HepG2 (cell line): Measurements from ENCODE around the genes HOXA4 and EVX1.

GRCh38 chr7:27114491-27114821 lies 12.0 kb upstream of the HOXA2 start:
- RRBS, 2 experiments = no CpG with 5 or more reads among the region's 6 CpGs
CAGE:
- cytosol, long polyA minus RNA = no peak
- cytosol, long polyA plus RNA = no peak
- long polyA plus RNA = no peak
- nucleus, long polyA minus RNA = no peak
- nucleus, long polyA plus RNA = no peak

GRCh38 chr7:27118627-27119179 lies 11.9 kb downstream of the HOXA4 start:
- RRBS, 2 experiments = no CpG with 5 or more reads among the region's 4 CpGs
CAGE:
- cytosol, long polyA minus RNA = no peak
- cytosol, long polyA plus RNA = no peak
- long polyA plus RNA = no peak
- nucleus, long polyA minus RNA = no peak
- nucleus, long polyA plus RNA = no peak

- RRBS, 2 experiments = no CpG with 5 or more reads among the region's 70 CpGs
CAGE:
- cytosol, long polyA minus RNA = no peak
- cytosol, long polyA plus RNA = start-site peak on the minus strand at chr7:27130757-27130819, 22 and 25 reads in 2 replicates
- long polyA plus RNA = start-site peak on the minus strand at chr7:27130748-27130819, 27 and 21 reads in 2 replicates
- nucleus, long polyA minus RNA = no peak
- nucleus, long polyA plus RNA = no peak
Measured at GRCh38 chr7:27130545-27131544, at the start of gene HOXA4. TSS of gene HOXA4 (minus strand) at chr7:27130757.

GRCh38 chr7:27178982-27179520 lies 4.9 kb upstream of the HOXA10 start:
- RRBS, 2 experiments = no CpG with 5 or more reads among the region's 16 CpGs
CAGE:
- cytosol, long polyA minus RNA = no peak
- cytosol, long polyA plus RNA = no peak
- long polyA plus RNA = no peak
- nucleus, long polyA minus RNA = no peak
- nucleus, long polyA plus RNA = no peak

DNA sequence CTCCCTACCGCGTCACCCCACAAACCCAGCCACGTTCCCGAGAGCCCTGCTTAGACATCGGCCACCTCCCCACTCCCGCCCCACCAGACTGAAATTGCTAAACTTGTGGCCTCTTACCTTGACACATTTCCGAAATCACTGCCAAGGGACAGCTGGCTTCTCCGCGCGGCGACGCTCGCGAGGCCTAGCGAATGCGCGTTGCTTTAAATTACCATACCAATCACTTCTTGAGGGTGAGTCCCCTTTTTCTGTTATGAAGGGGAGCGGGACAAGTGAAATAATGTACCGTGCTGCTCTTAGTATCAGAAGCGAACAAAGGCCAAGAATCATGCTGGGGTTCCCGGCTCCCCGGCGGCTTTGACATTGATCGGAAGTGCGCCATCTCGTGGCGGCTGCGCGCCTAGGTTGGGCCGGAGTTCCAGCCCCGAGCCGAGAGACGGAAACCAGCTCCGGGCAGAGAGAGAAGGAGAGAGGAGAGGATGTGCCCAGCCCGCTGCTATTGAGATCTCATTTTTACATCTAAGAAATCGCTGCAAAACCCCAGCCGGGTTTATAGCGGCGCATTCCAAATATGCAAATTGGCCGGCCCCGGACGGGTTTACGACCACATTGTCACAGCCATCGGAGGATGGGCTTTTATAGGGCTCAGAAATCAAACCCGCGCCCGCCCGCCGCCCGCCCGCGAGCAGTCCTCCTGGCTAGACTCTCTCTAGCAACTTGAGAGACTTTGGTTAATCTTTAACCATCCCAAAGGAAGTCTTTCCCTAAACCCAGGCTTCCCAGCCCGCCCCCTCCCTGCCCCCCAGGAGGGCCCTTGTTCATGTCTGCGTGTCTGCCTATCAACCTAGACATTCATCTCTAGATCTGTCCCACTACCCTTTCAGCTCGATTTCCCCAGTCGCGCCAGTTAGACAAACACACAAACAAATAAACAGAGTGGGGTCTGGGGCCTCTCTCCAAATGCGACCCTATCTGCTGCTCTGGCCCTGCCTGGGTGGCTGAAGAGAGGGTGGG lies 5.2 kb downstream of the HOXA11 start:
- RRBS, 2 experiments = under 1 to 2% methylated on average over 14 to 15 of the region's 58 CpGs
CAGE:
- cytosol, long polyA minus RNA = no peak
- cytosol, long polyA plus RNA = no peak
- long polyA plus RNA = no peak
- nucleus, long polyA minus RNA = no peak
- nucleus, long polyA plus RNA = no peak

DNA sequence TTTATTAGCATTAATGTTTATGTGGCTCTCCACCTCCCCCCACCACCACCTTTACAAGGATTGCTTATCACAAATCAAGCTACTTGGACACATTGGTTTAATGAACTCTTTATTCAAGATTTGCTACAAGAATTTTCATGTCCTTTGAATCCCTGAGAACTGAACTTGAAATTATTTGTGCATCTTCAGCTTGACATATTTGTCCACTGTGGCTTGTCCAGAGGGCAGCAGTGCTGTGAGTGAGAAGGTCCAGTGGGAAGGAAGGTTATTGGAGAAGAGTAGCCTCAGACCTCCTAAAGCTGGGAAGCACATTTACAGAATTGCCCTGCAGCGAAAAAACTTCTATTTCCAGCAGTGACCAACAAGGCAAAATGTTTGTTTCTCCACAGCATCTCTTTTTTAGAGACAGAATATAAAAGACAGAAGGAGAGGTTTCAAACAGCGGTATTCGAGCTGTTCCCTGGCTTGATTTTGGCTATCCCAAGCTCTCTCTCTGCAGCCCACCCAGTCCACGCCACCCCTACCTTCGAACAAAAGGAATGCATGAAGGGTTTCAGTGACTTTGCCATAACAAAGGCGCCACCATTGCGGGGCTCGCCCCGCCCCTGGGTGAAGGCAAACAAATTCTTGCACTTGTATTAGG lies 2.2 kb upstream of the HOXA11 start:
- RRBS, 2 experiments = no CpG with 5 or more reads among the region's 9 CpGs
CAGE:
- cytosol, long polyA minus RNA = no peak
- cytosol, long polyA plus RNA = no peak
- long polyA plus RNA = no peak
- nucleus, long polyA minus RNA = no peak
- nucleus, long polyA plus RNA = no peak

GRCh38 chr7:27188143-27189203 lies 3.4 kb upstream of the HOXA11 start:
- RRBS, 2 experiments = 20 to 24% methylated on average over 10 to 13 of the region's 60 CpGs
CAGE:
- cytosol, long polyA minus RNA = no peak
- cytosol, long polyA plus RNA = no peak
- long polyA plus RNA = no peak
- nucleus, long polyA minus RNA = no peak
- nucleus, long polyA plus RNA = no peak

- RRBS, 2 experiments = no CpG with 5 or more reads among the region's 20 CpGs
CAGE:
- cytosol, long polyA minus RNA = no peak
- cytosol, long polyA plus RNA = no peak
- long polyA plus RNA = no peak
- nucleus, long polyA minus RNA = no peak
- nucleus, long polyA plus RNA = no peak
Measured at GRCh38 chr7:27197353-27198209, 2.3 kb downstream of the HOXA13 start.

- RRBS, 2 experiments = no CpG with 5 or more reads among the region's 37 CpGs
CAGE:
- cytosol, long polyA minus RNA = no peak
- cytosol, long polyA plus RNA = no peak
- long polyA plus RNA = no peak
- nucleus, long polyA minus RNA = no peak
- nucleus, long polyA plus RNA = no peak
Measured at GRCh38 chr7:27242375-27242913, at the start of gene EVX1. TSS of gene EVX1 (plus strand) at chr7:27242802.

- RRBS, 2 experiments = no CpG with 5 or more reads among the region's 14 CpGs
CAGE:
- cytosol, long polyA minus RNA = no peak
- cytosol, long polyA plus RNA = no peak
- long polyA plus RNA = no peak
- nucleus, long polyA minus RNA = no peak
- nucleus, long polyA plus RNA = no peak
Measured at GRCh38 chr7:27346659-27347691, 104.4 kb downstream of the EVX1 start.

DNA sequence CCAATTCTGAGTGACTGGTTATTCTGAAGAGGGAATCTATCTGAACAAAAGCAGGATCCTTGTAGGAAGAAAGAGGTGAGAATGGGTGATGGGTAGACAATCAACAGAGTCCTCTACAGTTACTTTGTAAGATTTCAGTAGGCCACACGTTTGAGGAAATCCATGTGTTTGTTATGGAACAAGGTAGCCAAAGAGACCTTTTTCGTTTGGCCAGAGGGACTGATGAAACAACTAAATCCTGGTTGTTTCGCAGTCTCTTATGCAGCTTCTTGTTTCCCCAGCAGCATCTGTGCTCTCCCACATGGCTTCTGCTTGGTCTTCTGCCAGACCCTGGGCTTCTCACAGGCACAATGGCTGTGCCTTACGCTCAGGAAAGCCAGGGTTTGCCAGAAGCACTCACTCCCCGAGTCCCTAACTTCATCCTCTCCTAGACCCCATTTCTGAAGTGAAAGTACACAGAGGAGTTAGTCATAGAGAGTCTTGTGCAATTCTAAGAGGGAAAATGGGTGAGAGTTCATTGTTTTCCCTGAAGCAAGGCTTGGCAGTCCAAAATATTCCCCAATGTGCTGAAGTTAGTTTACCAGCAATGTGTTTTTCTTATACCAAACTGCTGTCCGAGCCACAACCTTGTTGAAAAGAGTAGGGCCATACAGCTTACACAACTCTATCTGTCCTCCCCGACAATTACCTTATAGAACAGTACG lies 121.7 kb downstream of the EVX1 start:
- RRBS, 2 experiments = no CpG with 5 or more reads among the region's 8 CpGs
CAGE:
- cytosol, long polyA minus RNA = no peak
- cytosol, long polyA plus RNA = no peak
- long polyA plus RNA = no peak
- nucleus, long polyA minus RNA = no peak
- nucleus, long polyA plus RNA = no peak

GRCh38 chr7:27828611-27829248 lies 88.8 kb downstream of the TAX1BP1 start:
- RRBS, 2 experiments = no CpG with 5 or more reads among the region's 5 CpGs
CAGE:
- cytosol, long polyA minus RNA = no peak
- cytosol, long polyA plus RNA = no peak
- long polyA plus RNA = no peak
- nucleus, long polyA minus RNA = no peak
- nucleus, long polyA plus RNA = no peak

DNA sequence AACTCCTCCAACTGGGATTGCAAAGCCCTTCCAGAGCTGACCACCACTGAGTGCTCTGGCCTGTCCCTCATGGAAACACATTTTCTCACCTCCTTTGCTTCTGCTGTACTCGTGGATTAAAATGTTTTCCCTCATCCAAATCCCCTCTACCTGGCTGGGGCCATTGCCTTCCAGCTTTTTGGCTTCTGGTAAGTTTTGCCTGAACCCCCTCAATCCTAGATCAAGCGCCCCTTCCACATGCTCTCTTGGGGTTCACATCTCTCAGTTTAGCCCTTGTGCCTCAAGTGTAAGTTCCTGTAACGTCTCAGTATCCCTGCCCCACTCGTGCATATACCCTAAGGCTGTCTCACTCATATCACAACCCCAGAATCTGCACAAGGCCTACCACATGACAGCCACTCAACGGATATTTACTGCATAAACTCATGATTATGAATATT lies 97.6 kb downstream of the JAZF1 start:
- RRBS, 2 experiments = no CpG with 5 or more reads among the region's 5 CpGs
CAGE:
- cytosol, long polyA minus RNA = no peak
- cytosol, long polyA plus RNA = no peak
- long polyA plus RNA = no peak
- nucleus, long polyA minus RNA = no peak
- nucleus, long polyA plus RNA = no peak

DNA sequence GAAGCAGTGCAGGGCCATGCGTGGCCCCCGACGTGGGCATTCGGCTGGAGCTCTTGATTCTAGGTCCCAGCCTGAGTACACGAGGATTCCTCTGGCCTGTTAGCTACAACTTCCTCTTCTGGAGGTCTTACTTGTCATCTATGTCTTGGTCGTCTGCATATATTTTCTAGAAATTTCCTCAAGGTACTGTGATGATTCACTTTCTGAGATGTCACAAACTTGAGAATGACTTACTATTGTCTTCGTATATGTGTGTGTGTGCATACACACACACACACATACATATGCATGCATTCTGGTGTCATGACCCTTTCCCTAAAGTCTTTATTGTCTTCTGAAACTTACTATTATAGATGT lies 59.3 kb upstream of the JAZF1 start:
- RRBS, 2 experiments = no CpG with 5 or more reads among the region's 7 CpGs
CAGE:
- cytosol, long polyA minus RNA = no peak
- cytosol, long polyA plus RNA = no peak
- long polyA plus RNA = no peak
- nucleus, long polyA minus RNA = no peak
- nucleus, long polyA plus RNA = no peak

DNA sequence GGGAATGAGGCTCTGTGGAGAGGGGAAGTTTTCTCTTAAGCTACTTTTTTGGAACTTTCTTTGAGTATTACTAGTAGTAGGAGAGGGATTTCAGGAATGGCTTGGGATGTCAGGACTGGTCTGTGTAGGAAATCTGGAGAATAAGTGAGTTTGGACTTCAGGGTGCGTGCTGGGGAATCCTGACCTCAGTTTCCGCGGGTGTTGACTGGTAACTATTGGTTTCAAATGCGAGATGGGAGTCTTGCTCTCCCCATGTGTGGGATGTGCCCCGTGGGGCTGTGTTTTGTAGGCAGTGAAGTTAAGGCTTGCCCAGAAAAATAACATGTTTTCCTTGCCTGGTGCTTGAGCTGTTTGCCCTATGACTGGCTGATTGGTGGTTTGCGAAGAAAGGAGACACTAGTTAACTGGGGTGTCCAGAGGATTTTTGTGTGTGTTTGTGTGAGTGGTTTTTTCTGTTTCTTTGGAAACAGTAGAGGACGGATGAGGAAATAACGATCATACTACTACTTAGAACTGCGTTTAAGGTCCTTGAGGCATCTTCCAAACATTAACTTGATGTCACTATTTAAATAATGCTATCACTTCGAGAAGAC lies 61.9 kb downstream of the CREB5 start:
- RRBS, 2 experiments = no CpG with 5 or more reads among the region's 10 CpGs
CAGE:
- cytosol, long polyA minus RNA = no peak
- cytosol, long polyA plus RNA = no peak
- long polyA plus RNA = no peak
- nucleus, long polyA minus RNA = no peak
- nucleus, long polyA plus RNA = no peak

DNA sequence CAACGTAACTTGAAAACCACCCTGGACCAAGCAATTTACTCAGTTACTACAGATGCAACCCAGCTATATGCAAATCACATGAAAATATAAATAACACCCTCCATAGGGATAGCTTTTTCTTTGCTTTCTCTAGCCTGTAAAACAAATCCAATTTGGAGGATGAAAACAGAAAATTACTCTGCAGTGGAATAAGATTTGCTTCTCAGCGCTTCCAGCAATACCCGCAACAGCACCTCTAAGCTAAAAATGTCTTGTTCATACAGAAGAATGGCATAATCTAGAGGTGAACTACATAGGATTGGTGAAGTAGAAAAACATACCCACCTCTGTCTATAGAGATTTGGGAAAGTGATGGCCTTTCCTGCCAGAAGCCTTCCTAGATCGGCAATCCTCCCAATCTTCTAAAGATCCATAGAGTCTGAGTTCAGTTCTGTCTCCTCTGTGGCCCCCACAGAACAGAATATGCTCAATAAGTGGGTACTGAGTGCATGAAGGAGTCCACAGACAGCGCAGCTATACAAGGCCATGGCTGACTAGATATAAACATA lies 34.5 kb downstream of the CPVL start:
- RRBS, 2 experiments = no CpG with 5 or more reads among the region's 5 CpGs
CAGE:
- cytosol, long polyA minus RNA = no peak
- cytosol, long polyA plus RNA = no peak
- long polyA plus RNA = no peak
- nucleus, long polyA minus RNA = no peak
- nucleus, long polyA plus RNA = no peak

DNA sequence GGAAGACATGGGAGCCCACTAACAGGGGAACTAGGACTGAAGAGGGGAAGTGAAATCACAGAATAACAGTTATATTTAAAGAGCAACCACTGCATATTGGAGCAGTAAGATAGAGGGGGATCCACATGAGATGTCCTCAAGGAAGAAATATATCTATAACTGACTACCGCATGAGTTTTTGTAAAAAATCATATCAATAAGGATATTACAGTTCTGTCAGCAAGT lies 10.4 kb downstream of the CPVL start:
- RRBS, 2 experiments = no CpG with 5 or more reads among the region's 1 CpG
CAGE:
- cytosol, long polyA minus RNA = no peak
- cytosol, long polyA plus RNA = no peak
- long polyA plus RNA = no peak
- nucleus, long polyA minus RNA = no peak
- nucleus, long polyA plus RNA = no peak

DNA sequence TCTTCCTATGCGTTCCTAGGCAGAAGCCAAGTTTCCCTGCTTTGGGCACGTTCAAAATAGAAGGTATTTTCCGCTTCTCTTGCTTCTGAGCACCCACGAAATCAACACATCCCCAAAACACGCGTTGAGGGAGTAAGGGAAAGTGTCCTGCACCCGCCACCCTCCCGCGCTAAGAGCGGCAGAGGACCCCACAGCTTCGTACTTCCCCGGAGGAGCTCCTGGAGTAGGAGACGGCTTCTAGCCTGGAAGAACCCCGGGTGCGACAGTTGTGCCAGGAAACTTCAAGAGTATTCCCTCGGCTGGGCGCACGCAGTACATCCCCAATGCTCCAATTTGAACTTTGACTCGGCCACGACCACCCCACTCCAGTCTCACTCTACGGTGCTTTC lies 424 bp downstream of the CPVL start:
- RRBS, 2 experiments = no CpG with 5 or more reads among the region's 21 CpGs
CAGE:
- cytosol, long polyA minus RNA = no peak
- cytosol, long polyA plus RNA = no peak
- long polyA plus RNA = no peak
- nucleus, long polyA minus RNA = no peak
- nucleus, long polyA plus RNA = no peak

DNA sequence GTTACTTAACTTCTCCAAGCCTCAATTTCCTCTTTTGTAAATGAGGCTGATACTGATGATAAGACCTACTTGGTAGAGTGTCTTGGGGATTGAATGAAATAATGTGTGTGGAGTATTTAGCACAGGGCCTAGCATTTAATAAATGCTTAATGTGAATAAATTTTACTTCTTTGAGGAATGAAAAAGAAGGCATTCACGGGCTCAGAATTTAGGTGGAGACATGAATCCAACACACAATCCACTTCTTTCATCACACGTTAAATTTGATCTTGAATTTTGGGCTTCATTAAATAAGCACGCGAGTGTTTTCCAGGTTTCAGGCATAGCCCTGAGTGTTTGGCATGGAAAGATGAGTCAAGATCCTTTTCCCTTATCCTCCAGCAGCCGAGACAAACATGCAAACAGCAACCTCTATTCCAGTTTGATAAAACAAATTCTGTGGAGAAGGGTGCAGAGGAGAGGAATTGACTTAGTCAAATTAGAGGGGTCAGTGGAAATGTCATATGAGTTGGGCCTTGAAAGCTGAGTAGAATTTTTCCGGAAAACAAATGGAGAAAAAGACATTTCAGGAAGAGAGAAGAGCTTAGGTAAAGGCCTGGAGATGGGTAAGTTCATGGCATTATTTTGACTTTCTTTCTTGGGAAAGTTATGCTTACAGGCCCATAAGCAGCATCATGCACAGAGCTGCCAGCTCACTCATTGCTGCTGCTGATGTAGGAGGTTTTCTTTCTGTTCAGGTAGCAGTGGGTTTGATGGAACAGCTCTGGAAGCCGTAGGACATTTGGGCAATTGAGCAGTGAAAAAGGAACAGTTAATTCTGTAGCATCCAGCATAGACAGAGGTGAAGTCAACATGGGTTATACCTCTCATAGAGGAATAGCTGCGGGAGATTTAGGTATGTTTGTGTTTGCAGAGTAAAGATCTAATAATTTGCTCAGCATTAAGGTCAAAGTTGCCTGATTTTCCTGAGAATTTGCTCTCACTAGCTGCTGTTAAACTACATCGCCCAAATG lies 3.1 kb downstream of the CHN2 start:
- RRBS, 2 experiments = no CpG with 5 or more reads among the region's 9 CpGs
CAGE:
- cytosol, long polyA minus RNA = no peak
- cytosol, long polyA plus RNA = no peak
- long polyA plus RNA = no peak
- nucleus, long polyA minus RNA = start-site peak on the plus strand centred at position 282 of the sequence, 76 bp wide, 37 reads; start-site peak on the plus strand centred at position 549 of the sequence, 147 bp wide, 38 reads; start-site peak on the plus strand centred at position 872 of the sequence, 63 bp wide, 150 reads
- nucleus, long polyA plus RNA = no peak

GRCh38 chr7:29209330-29210479 lies 15.1 kb downstream of the CHN2 start:
- RRBS, 2 experiments = no CpG with 5 or more reads among the region's 9 CpGs
CAGE:
- cytosol, long polyA minus RNA = no peak
- cytosol, long polyA plus RNA = no peak
- long polyA plus RNA = no peak
- nucleus, long polyA minus RNA = no peak
- nucleus, long polyA plus RNA = no peak